Panc1 (cell line): ENCODE results near the genes EXOC3 and BRD9.

- RRBS, 2 experiments, result no CpG with 5 or more reads among the region's 5 CpGs
Measured at GRCh38 chr5:168467-168727, 22.9 kb upstream of the LRRC14B start.

DNA sequence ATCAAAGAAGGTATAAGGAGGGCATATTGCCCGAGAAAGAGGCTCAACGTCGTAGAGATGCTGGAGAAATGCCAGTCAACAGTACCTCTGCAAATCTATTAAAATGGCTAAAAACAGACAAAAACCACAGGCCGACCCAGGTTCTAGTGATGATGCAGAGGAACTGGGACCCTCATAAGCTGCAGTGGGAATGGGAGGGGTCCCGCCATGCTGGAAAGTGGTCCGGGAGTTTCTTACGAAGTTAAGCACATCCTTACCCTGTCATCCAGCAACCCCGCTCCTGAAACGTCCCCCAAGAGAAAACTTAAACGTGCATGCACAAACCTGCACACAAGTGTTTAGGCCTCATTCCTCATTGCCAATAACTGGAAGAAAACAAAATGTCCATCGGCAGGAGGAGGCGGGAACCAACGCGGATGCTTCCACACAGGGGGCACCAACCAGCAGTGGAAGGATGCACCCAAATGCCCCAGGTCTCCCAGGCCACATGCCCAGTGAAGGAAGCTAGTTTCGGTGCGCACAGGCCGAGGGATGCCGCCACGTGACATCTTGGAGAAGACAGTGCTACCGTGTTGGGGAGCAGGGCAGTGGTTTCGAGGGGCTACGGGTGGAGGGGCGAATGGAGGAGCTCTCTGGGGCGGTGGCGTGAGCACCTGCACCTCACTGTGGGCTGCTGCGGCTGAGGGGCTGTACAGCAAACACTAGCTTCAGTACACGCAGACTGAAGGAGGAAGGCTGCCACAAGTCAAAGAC, 23.1 kb downstream of the PDCD6 start:
- RRBS, 2 experiments, result no CpG with 5 or more reads among the region's 27 CpGs

- RRBS, 2 experiments, result under 1 to 3% methylated on average over 15 to 17 of the region's 41 CpGs
Measured at GRCh38 chr5:321854-322148, 287 bp downstream of the AHRR start.

DNA sequence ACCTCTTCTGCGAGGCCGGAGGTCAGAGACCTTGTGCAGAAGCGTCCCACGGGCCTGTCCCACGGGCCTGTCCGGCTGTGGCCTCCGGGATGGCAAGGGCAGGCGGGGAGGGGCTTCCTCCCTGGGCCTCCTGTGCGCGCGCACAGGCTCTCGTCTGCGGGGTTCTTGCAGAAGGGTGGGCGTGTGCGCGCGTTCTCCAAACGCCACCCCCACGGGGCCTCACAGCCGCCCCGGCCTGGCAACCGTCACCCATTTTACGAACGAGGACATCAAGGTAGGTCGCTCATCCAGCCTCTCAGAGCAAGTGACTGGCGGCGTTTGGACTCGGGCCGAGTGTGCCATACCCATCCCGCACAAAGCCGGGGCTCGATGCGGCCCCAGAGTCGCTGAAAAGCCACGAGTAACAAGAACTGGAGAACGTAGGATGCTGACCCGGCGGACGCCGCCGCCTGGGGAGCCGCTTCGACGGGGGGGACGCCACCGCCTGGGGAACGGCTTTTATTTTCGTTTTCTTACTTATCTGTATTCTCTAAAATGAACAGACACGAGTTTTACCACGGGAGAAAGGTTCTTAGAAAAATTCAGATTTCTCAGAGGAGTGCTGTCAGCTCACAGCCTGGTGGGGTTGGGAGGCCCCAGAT, 995 bp downstream of the AHRR start:
- RRBS, 2 experiments, result 11 to 22% methylated on average over 11 to 18 of the region's 50 CpGs

DNA sequence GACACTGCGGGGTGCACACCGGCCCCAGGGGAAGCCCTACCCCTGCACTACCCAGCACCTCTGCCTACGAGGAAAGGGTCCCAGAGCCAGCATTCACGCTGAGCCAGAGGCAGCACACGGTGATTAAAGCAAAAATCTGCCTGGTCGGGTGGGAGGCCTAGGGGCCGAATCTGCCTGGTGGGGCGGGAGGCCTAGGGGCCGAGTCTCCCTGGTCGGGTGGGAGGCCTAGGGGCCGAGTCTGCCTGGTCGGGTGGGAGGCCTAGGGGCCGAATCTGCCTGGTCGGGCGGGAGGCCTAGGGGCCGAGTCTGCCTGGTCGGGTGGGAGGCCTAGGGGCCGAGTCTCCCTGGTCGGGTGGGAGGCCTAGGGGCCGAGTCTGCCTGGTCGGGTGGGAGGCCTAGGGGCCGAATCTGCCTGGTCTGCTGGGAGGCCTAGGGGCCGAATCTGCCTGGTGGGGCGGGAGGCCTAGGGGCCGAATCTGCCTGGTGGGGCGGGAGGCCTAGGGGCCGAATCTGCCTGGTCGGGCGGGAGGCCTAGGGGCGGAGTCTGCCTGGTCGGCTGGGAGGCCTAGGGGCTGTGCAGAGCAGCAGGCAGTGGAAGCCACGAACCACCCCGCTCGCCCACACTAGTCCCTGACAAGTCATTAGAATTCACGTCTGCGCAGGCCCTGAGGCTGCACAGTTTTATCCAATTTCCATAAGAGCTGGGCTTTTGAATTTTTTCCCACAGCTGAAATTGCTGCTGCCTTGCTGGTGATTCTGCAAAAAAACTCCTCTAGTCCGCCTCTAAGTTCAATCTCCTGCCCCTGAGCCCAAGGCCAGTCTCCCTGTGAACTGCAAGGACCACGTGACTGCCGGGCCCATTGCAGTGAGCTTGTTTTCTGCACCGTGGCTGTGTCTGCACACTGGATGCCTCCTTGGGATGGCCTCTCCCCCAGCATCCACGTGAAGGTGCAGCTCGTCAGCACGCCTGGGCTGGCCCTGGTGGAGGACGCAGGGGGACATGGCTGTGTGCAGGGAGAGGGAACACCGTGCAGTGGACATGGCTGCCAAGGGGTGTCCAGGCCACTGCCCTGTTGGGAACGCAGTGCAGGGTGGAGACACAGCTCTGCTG, 27.5 kb upstream of the EXOC3 start:
- RRBS, 2 experiments, result no CpG with 5 or more reads among the region's 46 CpGs

DNA sequence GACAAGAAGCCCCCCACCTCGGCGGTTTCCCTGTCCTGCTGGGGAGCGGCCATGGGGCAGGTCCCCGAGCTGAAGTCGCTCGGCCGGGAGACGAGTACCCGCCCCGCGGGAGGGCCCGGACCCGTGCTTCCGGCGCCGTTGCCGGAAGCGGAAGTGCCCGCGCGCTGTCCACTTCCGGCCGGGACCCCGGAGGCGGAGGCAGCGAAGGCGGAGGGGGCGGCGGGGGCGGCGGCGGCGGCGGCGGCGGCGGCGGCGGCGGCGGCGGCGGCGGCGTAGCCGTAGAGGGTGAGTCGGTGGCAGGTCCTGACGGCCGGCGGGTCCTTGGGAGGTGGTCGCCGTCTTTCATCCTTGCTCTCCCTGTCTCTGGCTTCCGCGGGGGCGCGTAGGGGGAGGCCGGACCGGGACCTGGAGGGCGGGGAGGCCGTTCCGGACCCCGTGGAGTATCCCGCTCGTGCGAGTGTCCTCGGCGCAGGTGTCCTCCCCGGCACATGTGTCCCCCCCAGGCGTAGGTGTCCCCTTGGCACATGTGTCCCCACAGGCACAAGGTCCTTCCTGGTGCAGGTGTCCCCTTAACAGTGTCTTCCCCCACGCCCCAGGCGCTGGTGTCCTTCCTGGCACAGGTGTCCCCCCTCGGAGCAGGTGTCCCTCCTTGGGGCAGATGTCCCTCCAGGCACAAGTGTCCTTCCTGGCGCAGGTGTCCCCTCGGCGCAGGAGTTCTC, at the start of gene EXOC3:
EXOC3 (plus strand) TSS at position 171 of the 719 bp plus-strand sequence.
- RRBS, 2 experiments, result under 1 to 2% methylated on average over 15 to 20 of the region's 75 CpGs

DNA sequence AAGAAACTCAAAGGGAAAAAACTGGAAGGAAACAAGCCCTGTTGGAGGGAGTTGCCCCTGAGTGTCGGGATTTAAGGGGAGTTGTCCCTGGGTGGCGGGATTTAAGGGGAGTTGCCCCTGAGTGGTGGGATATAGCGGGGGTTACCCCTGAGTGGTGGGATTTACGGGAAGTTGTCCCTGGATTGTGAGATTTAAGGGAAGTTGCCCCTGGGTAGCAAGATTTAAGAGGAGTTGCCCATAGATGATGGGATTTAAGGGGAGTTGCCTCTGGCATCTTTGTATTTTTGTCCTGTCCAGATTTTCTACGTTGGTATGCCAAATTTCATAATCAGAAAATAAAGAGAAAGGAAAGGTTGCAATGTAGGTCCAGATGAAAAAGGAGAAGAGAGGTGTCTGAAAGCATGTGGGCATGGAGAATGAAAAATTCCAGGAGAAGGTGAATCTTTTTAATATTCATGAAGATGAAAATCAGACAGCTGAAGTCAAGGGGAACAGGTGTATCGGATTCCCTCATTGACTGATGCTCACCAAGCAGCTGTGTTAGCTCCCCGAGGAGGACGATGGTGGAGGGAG, 1.7 kb downstream of the EXOC3 start:
- RRBS, 2 experiments, result no CpG with 5 or more reads among the region's 8 CpGs

DNA sequence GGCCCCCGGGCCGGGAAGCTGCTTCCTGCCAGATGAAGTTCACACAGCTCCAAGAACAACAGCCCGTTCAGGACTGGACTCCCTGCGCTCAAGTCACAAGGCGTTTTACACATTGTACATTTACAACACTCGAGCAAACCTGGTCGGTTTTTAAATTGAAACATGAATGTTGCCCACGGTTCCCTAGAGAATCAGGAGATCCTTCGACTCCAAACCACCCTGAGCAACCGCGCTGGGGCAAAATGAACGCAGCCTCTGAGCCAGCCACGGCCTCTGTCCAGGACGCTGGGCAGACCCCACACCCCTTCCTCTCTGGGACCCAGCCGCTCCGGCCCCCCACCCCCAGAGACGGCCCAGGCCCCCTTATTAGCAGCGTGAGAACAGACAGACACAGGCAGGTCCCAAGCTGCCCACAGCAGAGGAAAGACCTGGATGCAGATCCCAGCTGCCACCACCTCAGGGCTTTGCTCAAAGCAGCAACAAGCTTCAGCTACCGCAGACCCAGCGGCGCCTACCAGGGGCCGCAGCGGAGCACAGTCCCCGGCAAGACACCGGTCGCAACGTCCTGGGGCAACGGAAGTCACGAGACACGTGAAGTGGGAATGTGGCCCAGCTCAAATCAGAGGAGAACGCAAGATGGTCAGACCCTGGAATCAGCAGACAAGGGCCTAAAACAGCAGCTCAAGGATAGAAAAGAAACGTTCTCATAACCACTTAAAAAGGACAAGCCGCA, 22.1 kb downstream of the SLC9A3 start:
- RRBS, 2 experiments, result no CpG with 5 or more reads among the region's 33 CpGs

DNA sequence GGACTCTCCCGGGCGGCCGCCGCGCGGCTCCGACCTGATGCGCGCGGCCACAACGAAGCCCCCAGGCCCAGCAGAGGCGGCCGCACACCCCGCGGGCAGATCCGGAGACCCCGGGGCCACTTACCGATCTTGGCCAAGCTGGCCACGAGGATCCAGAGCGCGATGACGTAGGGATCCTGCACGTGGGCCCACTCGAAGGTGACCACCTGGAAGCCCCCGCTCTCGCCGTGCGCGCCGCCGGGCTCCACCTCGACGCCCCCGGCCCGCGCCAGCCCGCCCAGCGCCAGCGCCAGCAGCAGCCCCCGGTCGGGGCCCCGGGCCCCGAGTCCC, 296 bp downstream of the SLC9A3 start:
- RRBS, 2 experiments, result 1 to 5% methylated on average over 23 to 26 of the region's 43 CpGs

GRCh38 chr5:611554-611959, 583 bp upstream of the CEP72 start:
- RRBS, 2 experiments, result 2 to 7% methylated on average over 11 of the region's 19 CpGs

- RRBS, 2 experiments, result no CpG with 5 or more reads among the region's 3 CpGs
Measured at GRCh38 chr5:613019-613341, 840 bp downstream of the CEP72 start.

DNA sequence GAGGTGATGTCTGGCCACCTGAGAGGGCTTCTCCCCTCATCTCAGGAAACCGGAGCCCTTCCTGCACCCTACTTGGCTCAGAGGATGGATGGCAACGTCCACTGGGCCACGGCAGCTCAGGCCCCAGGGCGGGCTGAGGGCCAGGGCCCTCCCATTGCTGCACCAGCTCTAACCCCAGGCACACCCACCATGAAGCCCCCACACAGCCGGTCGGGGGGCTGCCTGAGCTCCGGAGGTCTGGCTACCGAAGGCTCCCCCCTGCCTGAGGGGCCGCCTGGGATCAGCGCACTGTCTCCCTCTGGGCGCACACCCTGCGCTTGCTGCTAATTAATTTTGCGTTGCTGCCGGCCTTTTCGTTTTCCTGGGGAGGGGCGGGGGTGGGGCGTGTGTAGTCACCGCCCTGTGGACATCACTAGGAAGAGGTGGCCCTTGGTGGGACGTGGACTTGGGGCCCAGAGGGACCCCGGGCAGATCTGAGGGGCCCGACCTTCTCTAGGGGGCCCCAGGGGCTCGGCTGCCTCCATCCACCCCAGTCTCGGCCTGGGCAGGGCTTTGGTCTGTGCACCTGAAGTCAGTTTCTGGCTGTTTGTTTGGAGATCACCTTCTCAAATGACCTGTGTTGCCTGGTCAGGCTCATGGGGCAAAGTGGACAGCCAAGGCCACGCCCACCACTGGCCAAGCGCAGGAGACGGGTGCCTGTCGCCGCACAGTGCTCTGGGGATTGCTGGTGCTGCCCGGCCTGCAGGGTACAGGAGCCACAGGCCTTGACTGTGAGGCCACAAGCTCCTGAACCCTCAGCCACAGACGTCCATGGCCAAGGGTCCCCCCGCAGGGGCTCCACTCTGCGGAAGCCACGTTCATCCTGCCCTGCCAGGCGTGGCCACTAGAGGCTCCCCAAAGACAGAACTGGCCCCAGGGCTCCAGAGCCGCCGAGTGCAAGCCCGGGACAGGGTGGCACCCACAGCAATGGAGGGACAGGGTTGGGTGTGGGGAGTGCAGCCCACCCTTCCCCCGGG, 22.0 kb downstream of the TPPP start:
- RRBS, 2 experiments, result 3 to 23% methylated on average over 2 to 11 of the region's 38 CpGs

DNA sequence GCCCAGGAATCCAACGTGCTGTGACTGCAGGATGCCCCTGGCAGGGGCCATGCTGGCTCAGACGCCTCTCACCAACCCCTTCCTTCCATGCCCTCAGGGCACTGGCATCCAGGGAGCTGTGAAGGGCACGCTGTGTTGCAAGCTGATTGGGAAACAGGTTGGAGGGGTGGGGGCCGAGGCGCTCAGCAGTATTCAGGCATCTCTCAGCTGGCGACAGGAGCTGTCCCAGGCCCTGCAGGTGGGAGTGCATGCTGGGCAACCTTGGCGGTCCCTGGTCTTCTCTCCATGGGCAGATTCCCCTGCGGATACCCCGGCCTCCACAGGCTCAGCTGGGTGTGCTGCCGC, 9.6 kb downstream of the TPPP start:
- RRBS, 2 experiments, result 74 to 89% methylated on average over 2 of the region's 10 CpGs

GRCh38 chr5:892149-893105, at the start of gene BRD9:
Gene BRD9, minus strand, starts transcription at chr5:892801.
- RRBS, 2 experiments, result under 1 to 4% methylated on average over 43 to 44 of the region's 100 CpGs

- RRBS, 2 experiments, result no CpG with 5 or more reads among the region's 6 CpGs
Measured at GRCh38 chr5:956858-957212, 51.8 kb upstream of the NKD2 start.

- RRBS, 2 experiments, result 29 to 35% methylated on average over 32 of the region's 102 CpGs
Measured at GRCh38 chr5:1004477-1005374, 3.9 kb upstream of the NKD2 start.

DNA sequence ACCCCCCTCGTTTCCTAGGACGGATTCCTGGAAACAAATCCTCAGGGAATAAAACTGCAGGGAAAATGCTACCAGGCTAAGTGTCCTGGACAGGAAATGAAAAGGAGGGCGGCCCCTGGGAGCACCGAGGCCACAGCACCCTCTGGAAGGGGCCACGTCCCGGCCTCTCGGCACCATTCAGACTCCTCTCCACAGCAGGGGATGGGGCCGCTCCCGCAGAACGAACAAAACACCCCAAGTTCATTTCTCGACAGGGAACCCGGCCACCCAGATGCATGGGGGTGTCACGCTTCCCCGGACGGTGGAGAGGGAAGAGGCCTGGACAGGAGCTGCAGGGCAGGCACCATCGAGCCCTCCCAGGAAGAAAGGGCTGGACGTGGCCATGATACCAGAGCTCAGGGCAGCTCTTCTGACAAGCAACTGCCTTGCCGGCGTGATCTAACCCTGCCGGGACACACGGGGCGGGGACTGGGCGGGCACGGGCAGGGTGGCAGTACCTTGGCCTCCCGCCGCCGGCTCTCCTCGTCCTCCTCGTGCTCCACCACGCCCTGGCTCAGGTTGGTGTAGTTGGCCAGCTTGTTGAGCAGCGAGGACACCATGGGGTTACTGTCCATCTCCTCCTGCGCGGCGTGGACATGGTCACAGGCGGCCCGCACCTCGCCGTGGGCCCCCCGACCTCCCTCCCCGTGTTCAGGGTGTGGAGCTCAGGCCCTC, 18.7 kb downstream of the SLC12A7 start:
- RRBS, 2 experiments, result 37 to 56% methylated on average over 8 to 12 of the region's 40 CpGs

- RRBS, 2 experiments, result no CpG with 5 or more reads among the region's 18 CpGs
Measured at GRCh38 chr5:1107540-1108081, 4.3 kb downstream of the SLC12A7 start.

DNA sequence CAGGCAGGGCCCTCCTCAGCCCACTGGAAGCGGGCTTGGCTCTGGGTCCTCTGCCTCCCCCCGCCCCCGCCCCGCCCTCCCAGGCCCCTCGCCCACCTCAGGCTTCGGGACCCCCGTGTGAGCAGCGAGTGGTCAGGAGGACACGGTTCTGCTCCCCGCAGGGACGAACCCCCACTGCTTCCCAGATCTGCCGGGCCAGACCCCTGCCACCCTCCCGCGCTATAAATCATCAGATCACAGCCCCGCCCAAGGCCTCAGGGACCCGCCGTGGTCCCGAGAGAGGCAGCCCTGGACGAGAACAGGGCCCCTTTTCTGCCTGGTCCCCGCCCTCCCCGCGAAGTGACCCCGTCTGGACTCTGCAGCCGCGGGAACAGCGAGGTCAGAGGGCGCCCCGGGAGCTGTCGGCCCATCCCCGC, 43.2 kb upstream of the SLC12A7 start:
- RRBS, 2 experiments, result 3 to 5% methylated on average over 3 of the region's 30 CpGs

DNA sequence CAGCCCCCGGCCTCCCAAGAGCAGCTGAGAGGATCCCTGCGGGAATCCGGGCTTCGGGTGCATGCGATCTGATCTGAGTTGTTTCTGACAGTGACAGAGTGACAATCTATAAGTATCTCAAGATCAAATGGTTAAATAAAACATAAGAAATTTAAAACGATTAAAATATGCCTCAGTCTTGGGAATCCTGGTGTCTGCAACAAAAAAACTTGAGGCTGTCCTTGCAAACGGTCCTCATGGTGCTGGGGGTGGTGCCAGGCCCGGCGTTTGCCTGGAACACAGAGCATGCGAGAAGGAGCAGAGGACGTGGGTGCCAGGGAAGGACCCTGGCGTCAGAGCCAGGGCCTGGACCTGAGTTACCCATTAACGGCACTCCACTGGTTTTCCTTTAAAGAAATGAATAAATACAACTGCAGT, 221 bp upstream of the SLC6A18 start:
- RRBS, 2 experiments, result 87 to 90% methylated on average over 3 of the region's 13 CpGs